ENCODE data around the genes VMA21, FATE1, MAGEA4 and MAGEA6.

GRCh38 chrX:150364622-150364840 is 1.4 kb downstream of the MAMLD1 start:
- PRO-cap, 2 experiments: no peak in any of the 2 experiments
- RAMPAGE, long total RNA, 5 experiments: no peak in any of the 5 experiments

DNA sequence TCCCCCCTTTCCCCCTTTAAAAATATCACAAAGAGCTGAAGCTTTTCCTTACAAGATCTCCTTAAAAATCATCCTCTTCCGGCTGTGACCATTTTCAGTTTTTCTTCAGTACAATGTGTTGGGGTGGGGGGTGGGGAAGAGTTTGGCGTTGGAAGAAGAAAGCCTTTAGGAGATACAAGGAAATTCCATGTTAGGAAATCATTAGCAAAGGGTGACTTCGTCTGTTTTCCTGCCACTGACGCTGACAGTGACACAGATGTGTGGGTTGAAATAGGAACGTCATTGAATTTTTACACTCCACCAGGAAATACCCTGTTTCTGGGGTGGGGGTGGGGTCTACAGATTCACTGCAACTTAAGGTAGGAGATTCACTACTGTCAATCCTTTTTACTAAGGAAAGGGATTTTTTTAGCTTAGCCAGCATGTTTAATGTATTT is 3.8 kb downstream of the MAMLD1 start:
- PRO-cap, 2 experiments: no peak in any of the 2 experiments
- RAMPAGE, long total RNA, 5 experiments: no peak in any of the 5 experiments

GRCh38 chrX:150506114-150507083 is 62.0 kb upstream of the MTM1 start:
- PRO-cap, 2 experiments: peak in 1 of 2 experiments; most common minus-strand start chrX:150506642 (in 1)
- RAMPAGE, long total RNA, 5 experiments: no peak in any of the 5 experiments

- PRO-cap, 2 experiments: peak in 2 of 2 experiments; most common minus-strand start chrX:150568317 (in 1)
- RAMPAGE, long total RNA, 5 experiments: no peak in any of the 5 experiments
Measured at GRCh38 chrX:150568224-150568439, 289 bp upstream of the MTM1 start.

- PRO-cap, 2 experiments: no peak in any of the 2 experiments
- RAMPAGE, long total RNA, 5 experiments: no peak in any of the 5 experiments
Measured at GRCh38 chrX:150570606-150571007, 2.2 kb downstream of the MTM1 start.

DNA sequence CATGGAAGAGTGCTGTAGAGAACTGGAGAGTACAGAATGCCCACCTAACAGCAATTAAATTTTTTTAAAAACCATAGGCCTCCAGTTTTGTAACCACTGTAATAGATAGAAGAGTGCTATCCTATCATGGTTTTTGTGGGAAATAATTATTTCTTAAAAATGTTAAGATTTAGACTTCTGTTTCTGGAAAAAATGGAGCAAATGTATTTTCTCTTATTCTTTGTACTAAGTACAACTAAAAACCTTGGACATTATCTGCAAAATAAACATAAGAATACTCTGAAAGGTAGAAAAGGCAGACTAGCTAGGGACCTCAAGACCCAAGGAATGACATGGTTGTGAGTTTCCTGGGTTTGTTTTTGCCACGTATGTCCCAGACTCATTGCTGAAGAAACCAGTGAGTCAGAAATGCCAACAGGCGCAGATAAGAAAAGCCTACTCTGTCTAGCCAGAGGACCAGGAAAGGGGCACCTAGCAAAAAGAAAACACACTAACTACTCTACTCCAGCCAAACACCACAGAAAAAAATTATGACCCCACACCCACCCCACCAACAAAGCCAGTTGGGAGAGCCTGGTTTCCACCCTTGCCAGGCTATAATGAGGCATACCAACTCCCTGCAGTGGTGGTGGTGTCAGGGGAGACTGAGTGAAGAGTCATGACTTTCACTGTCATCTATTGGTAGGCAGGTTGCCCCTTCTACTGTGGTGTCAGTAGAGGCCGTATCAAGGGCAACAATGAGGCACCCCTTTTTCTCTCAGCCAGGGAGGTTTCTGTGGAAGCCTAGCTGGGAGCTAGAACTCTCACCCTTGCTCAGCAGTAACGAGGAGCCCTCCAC is 10.8 kb downstream of the MTMR1 start:
- PRO-cap, 2 experiments: no peak in any of the 2 experiments
- RAMPAGE, long total RNA, 5 experiments: no peak in any of the 5 experiments

DNA sequence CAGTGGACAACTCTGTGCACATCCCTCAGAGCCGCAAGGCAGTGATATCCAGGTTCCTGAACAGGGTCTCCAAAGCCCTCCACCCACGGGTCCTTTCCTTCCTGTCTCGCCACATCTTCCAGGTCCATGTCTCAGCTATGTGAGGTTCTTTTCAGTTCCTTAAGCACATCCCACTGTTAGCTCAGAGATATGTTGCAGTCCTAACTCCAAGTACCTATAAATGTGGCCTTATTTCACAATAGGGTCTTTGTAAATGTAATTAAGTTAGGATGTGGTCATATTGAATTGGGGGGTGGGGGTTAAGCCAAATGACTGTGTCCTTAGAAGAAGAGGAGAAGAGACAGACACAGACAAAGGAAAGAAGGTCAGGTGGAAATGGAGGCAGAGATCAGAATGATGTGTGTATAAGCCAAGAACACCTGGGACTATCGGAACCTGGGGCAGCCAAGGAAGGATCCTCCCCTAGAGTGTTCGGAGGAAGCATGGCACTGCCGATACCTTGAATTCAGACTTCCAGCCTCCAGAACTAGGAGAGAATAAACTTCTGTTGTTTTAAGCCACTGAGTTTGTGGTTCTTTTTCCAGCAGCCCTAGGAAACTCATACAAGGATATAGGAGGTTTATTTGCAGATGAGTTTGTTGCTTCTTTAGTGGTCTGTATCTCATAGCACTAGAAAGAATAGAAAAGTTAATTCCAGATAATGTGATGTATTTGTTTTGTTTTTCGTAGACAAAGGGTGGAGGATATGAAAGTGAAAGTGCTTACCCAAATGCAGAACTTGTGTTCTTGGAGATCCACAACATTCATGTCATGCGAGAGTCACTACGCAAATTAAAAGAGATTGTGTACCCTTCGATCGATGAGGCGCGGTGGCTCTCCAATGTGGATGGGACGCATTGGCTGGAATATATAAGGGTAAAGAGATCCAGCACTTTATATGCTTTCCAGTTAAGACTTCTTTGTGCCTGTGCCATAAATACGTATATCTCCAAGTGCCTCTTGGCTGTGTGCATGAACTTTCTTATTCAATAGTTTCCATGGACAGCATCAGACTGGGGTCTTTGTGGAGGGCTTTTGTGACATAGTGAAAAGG is 43.0 kb downstream of the MTMR1 start:
- PRO-cap, 2 experiments: no peak in any of the 2 experiments
- RAMPAGE, long total RNA, 5 experiments: no peak in any of the 5 experiments

GRCh38 chrX:150845024-150845695 is 53.3 kb downstream of the CD99L2 start:
- PRO-cap, 2 experiments: no peak in any of the 2 experiments
- RAMPAGE, long total RNA, 5 experiments: no peak in any of the 5 experiments

- PRO-cap, 2 experiments: no peak in any of the 2 experiments
- RAMPAGE, long total RNA, 5 experiments: no peak in any of the 5 experiments
Measured at GRCh38 chrX:150966535-150966774, 16.7 kb upstream of the HMGB3 start.

- PRO-cap, 2 experiments: peak in 2 of 2 experiments; most common plus-strand start chrX:151397187 (in 1); most common minus-strand start chrX:151396981 (in 2)
- RAMPAGE, long total RNA, 5 experiments: start-site peak on the plus strand in 4 of 5 experiments, at chrX:151397192-151397241 at its widest, 268 to 817 reads per replicate; start-site peak on the minus strand in 2 of 5 experiments, at chrX:151396981-151397066 at its widest, 9 to 10 reads per replicate
Measured at GRCh38 chrX:151396130-151397400, at the start of gene VMA21. VMA21 (plus strand) TSS chrX:151397206.

DNA sequence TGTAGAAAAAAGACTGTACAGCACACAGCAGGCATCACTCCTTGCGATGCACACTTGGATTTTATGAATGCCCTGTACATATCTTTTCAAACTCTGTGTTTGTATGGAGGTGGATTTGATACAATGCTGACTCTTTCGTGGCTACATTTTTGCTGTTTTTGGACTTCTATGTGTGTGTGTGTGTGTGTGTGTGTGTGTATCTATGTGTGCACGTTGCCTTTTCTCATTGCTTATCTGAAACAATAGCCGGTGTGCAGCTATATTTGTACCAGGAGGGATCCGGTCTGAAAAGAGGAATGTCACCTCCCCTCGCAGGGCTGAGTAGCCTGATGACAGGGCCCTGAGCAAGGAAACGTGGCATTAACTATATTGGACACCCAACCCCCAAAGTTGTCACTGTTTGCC is 8.0 kb downstream of the PRRG3 start:
- PRO-cap, 2 experiments: peak in 1 of 2 experiments; most common minus-strand start position 236 of the sequence (in 1)
- RAMPAGE, long total RNA, 5 experiments: no peak in any of the 5 experiments

DNA sequence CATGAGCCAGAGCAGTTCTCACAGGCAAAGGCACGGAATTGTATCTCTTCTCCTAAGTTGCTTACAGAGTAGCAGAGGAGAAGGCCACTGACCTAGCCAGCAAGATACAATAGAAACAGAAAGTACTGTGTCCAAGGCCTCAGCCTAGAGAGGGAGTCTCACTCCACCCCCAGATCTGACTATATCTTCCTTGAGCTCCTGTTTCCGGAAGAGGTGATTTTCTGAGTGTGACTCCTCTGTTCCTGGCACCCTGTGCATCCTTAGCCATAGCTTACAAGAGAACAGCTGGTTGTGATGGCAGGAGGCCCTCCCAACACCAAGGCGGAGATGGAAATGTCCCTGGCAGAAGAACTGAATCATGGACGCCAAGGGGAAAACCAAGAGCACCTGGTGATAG is at the start of gene FATE1:
FATE1 (plus strand) TSS at position 210 of the 397 bp plus-strand sequence.
- PRO-cap, 2 experiments: no peak in any of the 2 experiments
- RAMPAGE, long total RNA, 5 experiments: no peak in any of the 5 experiments

DNA sequence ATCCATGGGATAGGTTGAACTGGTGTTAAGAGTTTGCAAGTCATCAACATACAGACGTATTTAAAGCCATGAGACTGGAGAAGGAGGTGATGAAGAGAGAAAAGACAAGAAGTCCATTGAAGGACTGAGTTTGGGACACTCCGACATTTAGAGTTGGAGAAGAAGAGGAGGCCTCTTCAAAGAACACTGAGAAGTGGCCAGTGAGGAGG is 119 bp upstream of the CNGA2 start:
- PRO-cap, 2 experiments: no peak in any of the 2 experiments
- RAMPAGE, long total RNA, 5 experiments: no peak in any of the 5 experiments

DNA sequence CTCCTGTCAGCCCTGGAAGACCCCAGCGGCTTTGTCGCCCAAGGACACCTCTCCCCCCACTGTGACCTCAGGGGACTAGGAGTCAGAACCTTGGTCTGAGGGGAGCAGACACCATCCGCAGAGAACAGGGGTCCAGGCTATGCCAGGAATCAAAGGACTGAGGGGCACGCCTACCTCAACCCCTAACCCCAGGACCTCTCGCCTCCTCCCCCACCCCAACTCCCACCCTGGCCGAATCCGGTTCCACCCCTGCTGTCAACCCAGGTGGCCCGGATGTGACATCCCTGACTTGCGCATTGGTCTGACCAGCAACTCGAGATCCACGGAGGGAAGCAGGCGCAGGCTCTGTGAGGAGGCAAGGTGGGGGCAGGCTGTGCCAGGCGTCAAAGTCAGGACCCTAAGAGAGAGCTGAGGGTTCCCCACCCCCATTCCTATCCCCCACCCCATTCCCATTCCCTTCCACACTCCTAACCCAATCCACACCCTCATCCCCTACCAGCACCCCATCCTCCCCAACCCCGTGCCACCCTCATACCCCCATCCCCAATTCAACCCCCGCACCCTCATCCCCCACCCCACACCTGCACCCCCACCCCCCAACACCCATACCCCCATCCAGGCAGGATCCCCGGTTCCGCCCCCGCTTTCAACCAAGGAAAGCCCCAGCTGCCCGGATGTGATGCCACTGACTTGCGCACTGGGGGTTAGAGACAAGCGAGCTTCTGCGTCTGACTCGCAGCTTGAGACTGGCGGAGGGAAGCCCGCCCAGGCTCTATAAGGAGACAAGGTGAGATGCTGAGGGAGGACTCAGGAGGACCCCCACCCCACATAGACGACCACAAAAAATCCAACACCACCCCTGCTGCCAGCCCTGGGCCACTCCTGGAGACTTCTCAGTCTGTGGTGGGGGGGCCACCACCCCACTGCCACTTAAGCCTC is at the start of gene MAGEA4:
MAGEA4 (plus strand) TSS at position 707 of the 939 bp plus-strand sequence.
- PRO-cap, 2 experiments: no peak in any of the 2 experiments
- RAMPAGE, long total RNA, 5 experiments: no peak in any of the 5 experiments

- PRO-cap, 2 experiments: no peak in any of the 2 experiments
- RAMPAGE, long total RNA, 5 experiments: no peak in any of the 5 experiments
Measured at GRCh38 chrX:151953393-151954225, 20.9 kb downstream of the GABRE start.

GRCh38 chrX:152026191-152026578 is 51.7 kb upstream of the GABRE start:
- PRO-cap, 2 experiments: no peak in any of the 2 experiments
- RAMPAGE, long total RNA, 5 experiments: no peak in any of the 5 experiments

- PRO-cap, 2 experiments: no peak in any of the 2 experiments
- RAMPAGE, long total RNA, 5 experiments: no peak in any of the 5 experiments
Measured at GRCh38 chrX:152156885-152157698, 18.7 kb upstream of the MAGEA10 start.

DNA sequence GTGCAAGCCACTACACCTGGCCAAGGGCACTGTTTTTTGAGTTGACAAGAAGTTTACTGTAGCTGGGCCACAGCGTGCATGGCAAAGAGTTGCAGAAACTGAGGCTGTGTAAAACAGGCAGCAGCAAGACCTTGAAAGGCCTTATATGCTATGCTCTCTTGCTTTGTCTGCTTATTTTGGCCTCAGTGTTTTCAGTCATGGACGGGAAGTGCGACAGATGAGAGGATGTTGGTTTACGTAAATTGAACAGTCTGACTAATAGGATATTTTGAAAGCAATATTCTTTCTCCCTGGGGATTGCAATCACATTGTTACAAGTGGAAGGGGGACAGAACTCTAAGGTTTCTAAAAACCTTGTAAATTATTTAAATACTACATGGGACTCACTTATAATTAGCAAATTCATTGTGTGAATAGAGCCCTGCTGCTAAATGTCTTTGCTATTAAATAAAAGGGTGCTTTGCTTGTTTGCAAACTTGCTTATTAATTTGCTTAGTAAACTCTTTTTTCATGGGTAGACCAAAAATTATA is 32.3 kb upstream of the MAGEA10 start:
- PRO-cap, 2 experiments: peak in 1 of 2 experiments; most common plus-strand start position 308 of the sequence (in 1); most common minus-strand start position 100 of the sequence (in 1)
- RAMPAGE, long total RNA, 5 experiments: no peak in any of the 5 experiments

GRCh38 chrX:152769539-152769869 is at the start of gene MAGEA6:
MAGEA6 (minus strand) TSS chrX:152769689.
- PRO-cap, 2 experiments: no peak in any of the 2 experiments
- RAMPAGE, long total RNA, 5 experiments: no peak in any of the 5 experiments

DNA sequence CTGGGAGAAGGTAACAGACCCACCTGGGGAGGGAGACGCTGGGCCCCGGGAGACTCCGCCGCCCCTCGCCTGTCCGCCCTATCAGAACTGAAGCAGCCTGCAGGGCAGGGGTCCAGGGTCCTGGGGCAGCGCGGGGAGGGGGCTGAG is 232 bp downstream of the PNMA3 start:
- PRO-cap, 2 experiments: no peak in any of the 2 experiments
- RAMPAGE, long total RNA, 5 experiments: no peak in any of the 5 experiments

All from thyroid gland (tissue), 7 donors.